ENCODE data around the genes SULT1E1 and PRR27.

GRCh38 chr4:69759001-69759911 is 1.2 kb downstream of the SULT1B1 start:
- PRO-cap = no peak

DNA sequence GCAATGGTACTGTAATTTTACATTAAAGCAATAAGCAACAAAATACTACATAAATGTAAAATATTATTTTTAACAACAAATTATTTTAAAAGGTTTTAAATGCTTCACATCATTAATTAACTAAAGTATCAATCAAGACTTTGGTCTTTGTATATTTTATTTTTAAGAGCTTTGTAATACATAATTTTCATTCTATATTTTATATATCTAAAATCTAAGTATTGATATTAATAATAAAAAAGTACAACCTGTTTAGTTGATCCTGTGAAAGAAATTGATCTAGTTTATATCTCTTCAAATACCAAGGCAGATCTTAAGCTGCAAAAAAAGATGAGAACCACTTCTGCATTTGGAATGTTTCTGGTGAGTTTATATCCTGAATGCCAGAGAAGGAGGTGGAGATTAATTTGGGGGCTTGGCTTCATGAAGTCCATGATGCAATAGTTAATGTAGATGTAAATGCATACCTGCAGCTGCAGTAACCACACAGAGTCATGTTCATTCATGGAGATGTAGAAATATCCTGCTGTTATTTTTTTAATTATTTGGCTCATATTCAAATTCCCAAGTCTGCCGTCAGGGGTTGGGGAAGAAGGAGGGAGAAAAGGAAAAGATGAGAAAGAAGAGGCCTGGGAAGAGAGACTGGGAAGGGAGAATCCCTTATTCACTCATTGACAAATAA is at the start of gene SULT1E1:
Gene SULT1E1, minus strand, starts transcription at position 345 of the 682 bp plus-strand sequence.
- PRO-cap = no peak

- PRO-cap = no peak
Observed at GRCh38 chr4:70153803-70154331, at the start of gene PRR27. PRR27 (plus strand) TSS chr4:70154237.

GRCh38 chr4:70722335-70722864 is 636 bp downstream of the RUFY3 start:
- PRO-cap = no peak

GRCh38 chr4:70903318-70903821 is 1.2 kb downstream of the MOB1B start:
- PRO-cap = no peak

DNA sequence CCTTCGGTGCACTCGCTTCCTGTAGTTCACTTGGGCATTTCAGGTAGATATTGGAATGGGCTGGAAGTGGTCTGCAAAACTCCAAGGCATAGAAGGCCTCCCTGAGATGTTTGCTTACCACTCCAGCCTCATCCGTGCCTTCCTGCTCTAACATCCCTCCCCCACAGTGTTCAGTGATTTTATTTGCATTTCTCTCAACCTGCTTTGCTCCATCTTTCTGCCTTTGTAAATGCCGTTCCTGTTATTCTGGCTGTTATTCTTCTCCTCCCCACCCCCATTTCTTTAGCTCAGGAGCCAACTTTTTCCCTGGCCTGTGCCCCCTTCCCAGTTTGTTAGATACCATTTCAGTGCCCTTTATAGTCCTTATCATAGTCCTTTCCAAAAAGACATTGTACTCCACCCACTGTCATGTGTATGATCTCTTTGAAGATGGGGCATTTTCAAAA is 25.6 kb downstream of the MOB1B start:
- PRO-cap = no peak

GRCh38 chr4:71059688-71060103 is 66.2 kb downstream of the DCK start:
- PRO-cap = no peak

GRCh38 chr4:71141325-71141524 is 45.8 kb upstream of the SLC4A4 start:
- PRO-cap = no peak

GRCh38 chr4:71456734-71457133 is 269.7 kb downstream of the SLC4A4 start:
- PRO-cap = no peak

DNA sequence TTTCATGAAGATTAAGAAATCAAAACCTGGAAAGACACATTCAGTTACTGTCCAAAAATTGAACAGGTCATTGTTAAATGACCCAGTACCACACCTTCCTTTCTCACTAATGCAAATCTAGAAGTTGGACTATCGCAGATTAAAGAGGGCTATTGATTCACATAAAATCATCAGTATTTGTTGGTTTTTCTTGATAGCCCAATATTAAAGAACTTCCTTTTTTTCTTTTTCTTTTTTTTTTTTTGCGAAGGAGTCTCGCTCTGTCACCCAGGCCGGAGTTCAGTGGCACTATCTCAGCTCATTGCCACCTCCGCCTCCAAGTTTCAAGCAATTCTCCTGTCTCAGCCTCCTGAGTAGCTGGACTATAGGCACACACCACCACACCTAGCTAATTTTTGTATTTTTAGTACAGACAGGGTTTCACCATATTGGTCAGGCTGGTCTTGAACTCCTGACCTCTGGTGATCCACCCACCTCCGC is 194.7 kb downstream of the NPFFR2 start:
- PRO-cap = no peak

DNA sequence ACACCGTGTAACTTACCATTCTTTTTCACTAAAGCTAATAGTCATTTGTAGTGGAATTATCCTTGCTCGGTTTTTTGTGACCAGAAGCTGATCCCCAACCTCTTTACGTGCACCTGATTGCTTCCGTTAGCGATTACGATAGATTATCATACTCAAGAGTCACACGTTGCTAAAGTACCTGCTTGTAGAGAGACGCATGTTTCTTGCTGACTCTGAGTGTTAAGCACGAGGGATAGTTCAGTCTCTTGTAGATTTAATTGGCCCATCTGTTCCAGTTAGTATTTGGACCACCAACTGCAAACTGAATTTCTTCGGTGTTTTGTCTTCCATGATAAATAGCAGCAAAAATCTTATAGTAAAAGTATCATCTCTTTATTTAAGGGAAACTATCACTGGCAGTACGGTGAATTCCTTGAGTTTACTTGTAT is 521 bp upstream of the COX18 start:
- PRO-cap = no peak

GRCh38 chr4:73102260-73102898 is 32.9 kb upstream of the COX18 start:
- PRO-cap = no peak

DNA sequence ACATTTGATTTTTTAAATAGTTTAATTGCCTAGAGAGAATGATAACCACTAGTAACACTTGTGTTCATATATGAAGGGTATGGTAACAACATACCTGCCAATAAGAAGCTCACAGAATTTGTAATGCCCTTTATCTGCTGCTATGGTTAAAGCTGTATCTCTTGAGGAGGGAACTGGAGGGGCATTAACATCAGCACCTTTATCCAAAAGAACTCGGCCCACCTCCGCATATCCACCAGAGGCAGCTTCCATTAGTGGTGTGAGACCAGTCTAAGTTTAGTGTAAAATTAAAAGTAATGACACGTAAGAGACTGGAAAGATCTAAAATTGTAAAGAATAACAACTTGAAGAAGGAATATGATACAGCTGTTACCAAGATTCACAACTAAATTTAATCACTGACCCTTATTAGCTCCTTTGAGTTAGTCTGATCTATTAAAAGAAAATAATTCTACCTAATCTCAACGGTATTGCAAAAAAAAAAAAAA is 50.6 kb upstream of the COX18 start:
- PRO-cap = no peak

DNA sequence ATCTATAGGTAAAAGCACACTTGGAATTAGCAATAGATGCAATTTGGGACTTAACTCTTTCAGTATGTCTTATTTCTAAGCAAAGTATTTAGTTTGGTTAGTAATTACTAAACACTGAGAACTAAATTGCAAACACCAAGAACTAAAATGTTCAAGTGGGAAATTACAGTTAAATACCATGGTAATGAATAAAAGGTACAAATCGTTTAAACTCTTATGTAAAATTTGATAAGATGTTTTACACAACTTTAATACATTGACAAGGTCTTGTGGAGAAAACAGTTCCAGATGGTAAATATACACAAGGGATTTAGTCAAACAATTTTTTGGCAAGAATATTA is 280 bp upstream of the ALB start:
- PRO-cap = no peak

DNA sequence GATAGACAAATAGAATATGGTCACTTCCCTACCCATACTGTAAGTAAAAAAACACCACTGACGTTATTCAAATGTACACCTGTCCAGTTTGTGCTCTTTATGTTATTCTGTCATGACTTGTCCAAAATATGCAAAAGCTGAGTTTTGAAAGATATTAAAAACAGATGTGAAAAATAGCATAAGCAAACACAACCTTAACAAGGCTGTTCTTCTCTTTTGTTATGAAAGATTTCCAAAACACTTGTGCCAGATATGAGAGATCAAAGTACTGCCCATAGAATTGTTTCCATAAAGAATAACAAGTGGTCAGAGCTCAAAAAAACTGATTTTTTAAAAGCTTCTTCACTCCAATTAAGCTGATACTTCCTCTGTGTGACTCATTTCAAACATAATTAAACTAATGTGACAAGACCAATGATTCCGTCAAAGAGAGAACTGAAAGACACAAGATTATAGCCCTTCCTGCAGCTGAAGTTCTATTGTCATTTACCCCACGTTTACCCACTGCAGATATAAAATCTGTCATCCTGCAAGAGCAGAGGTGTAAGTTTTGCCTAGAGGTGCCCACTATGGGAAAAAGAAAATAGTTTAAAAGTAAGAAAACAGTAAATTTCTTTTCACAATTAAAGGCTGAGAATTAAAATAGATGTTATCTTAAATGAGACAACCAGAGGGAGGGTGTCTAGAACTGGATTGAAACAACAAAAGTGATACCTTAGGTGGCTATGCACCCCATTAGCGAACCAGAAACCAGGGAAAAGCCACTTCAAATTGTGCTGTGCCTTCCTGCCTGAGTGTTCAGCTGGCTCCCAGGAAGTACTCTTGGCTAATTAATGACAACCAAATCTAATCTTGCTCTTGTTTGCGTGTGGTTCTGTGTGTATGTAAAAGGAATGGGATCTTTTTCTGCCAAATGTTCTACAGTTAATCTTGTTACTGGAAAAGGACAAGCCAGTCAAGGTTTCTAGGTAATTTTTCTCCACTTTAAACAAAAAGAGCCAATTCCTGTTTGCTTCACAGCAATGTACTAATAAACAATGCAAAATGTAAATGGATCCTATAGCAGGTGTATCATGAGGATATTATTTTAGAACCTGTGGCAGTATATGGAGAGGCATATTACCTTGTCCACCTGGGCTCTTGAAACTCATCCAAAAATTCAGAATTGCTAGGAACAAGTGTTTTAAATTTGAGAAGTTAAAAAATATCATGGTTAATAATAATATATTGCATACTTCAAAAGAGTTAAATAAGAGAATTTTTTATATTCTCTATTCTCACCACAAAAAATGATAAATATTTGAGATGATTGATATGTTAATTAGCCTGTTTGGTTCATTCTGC is 29.9 kb downstream of the RASSF6 start:
- PRO-cap = no peak

- PRO-cap = no peak
Observed at GRCh38 chr4:73612989-73614044, 6.9 kb downstream of the RASSF6 start.

DNA sequence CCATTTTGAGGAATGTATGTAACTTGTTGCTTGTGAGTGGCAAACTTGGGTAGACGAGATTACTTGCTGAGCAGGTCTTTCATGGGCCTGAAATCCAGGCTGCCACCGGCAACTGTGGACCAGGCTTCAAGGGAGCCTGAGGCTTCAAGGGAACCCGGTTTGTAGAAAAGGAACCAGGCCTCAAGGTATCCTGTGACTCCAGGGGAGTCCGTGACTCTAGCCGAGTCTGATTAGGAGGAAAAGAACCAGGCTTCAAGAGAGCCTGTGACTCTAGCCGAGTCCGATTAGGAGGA is 49.9 kb upstream of the RASSF6 start:
- PRO-cap = no peak

GRCh38 chr4:73704414-73705045 is 35.8 kb upstream of the CXCL8 start:
- PRO-cap = no peak

- PRO-cap = no peak
Observed at GRCh38 chr4:73709262-73709972, 31.0 kb upstream of the CXCL8 start.

GRCh38 chr4:73855485-73855812 is 2.4 kb downstream of the PF4V1 start:
- PRO-cap = no peak